Cardiac fibroblast (primary cell): ENCODE measurements around a stretch of chr17.

DNA sequence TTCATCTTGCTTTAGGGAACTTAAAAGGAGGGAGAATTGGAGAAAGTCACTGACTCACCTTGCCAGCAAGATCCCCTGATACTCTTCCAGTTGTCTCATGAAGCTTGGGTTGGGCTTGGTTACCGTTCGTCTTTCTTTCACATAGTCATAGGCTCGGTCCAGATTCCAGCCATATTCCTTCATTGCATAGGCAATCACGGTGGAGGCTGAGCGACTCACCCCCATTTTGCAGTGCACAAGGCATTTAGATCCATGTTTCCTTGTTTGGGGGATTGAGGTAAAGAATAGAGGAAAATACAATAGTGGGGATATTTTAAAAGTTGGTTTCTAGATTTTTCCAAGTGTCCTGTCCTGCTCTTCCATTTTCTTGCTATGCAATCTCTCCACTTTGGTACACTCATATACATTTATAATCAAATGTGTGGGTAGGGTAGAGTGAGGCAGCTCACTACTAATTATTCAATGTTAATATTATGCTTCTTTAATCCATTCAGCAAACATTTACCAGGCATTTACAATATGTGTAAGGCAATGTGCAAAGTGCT lies 25.4 kb upstream of the CORO6 start:
- RRBS: no CpG with 5 or more reads among the region's 5 CpGs

GRCh38 chr17:29650362-29651147 lies 27.8 kb upstream of the CORO6 start:
- RRBS: no CpG with 5 or more reads among the region's 6 CpGs

GRCh38 chr17:29705329-29706343 lies 82.9 kb upstream of the CORO6 start:
- RRBS: no CpG with 5 or more reads among the region's 4 CpGs

DNA sequence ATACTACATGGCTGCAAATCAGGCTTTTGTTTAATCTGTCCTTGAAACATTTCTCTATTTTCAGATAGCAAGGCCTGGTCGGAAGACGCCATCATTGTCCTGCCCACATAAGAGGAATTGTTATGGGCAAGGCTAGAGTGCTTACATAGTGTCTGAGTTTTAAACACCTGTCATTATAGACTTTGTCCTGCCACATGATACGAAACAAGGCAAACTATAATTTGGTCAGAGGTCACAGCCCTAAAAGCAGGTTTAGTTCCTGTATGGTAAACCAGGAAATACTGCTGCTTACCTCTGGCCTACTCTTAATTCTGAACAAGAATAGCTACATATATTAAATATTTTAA lies 104.4 kb downstream of the SSH2 start:
- RRBS: no CpG with 5 or more reads among the region's 3 CpGs

DNA sequence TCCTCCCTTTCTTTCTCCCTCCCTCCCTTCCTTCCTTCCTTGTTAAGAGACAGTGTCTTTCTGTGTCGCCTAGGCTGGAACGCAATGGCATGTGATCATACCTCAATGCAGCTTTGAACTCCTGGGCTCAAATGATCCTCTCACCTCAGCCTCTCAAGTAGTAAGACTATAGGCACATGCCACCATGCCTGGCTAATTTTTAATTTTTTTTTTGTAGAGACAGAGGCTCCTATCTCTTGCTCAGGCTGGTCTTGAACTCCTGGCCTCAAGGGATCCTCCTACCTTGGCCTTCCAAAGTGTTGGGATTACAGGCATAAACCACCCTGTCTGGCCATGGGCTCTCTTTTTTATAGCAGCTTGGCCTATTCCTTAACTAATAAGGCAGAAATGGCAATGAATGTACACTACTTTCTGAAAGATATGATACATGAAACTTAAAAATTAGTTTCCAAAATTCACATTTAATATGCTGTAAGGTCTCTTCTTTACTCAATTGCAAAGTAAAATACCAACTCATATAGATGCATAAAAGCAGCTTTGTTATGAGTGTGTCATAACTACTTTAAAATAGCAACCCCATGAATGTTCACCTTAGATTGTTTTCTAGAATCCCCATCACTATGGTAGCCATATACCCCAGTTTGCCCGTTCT lies 28.1 kb downstream of the SSH2 start:
- RRBS: no CpG with 5 or more reads among the region's 3 CpGs

DNA sequence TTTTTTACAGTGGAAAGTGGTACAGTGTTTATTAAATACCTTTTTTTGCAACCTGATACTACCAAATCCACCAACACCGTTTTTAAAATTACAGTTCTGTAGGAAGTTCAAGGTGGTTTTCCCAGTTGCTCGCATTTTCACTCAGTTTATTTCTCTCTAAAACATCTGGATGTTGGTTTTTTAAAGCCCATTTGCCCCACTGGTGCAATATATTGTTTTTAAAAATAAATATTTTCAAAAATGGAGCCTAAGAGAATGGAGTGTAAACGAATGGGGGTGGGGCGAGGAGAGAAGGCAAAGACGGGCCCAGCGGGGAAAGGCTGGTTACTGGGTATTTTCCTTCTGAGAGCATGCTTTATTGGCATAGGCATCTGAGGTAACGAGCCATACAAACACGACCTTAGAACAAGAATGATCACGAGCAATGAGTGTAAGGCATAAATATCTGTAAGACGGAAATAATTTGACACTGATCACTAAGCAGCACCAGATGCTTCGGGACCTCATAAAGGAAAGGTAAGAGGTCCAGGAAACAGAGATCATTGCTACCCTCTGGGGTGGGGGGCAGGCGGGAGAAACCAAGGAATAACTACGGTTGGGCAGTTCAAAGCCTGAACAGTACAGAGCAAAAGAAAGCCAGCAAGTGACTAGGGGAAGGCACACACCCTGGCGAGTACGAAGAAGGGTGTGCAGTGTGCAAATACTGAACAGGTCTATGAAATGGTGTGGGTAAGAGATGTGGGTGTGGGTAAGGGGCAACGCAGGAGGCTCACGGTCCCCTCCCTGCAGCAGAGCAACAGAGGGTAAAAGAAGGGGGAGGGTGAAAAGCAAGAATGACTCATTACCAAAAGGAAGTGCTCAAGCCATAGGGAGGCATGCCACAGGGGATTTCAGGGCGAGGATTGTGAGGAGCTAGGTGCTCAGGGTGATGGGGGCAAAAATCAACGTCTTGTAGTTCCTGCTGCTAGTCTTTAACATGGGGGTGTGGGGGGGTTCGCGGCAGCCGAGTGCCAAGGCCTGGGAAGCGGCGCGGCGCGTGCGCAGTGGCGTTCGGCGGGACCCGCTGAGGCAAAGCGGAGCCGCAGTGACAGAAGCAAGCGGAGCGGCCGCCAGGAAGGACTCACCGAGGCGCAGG lies 847 bp downstream of the SSH2 start:
- RRBS: no CpG with 5 or more reads among the region's 39 CpGs

GRCh38 chr17:30222709-30223295 lies 12.7 kb downstream of the SLC6A4 start:
- RRBS: no CpG with 5 or more reads among the region's 14 CpGs

DNA sequence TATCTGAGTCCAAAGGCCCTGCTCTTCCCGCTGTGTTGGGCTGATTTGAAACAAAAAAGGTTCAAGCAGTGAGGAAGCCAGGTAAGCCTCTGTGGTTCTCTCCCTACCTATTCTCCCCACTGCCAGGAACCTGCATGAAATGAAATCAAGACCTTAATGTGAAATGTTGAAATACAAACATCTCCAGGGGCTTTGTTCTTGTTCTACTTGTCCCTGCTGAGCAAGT lies 7.6 kb upstream of the SLC6A4 start:
- RRBS: no CpG with 5 or more reads among the region's 1 CpG

DNA sequence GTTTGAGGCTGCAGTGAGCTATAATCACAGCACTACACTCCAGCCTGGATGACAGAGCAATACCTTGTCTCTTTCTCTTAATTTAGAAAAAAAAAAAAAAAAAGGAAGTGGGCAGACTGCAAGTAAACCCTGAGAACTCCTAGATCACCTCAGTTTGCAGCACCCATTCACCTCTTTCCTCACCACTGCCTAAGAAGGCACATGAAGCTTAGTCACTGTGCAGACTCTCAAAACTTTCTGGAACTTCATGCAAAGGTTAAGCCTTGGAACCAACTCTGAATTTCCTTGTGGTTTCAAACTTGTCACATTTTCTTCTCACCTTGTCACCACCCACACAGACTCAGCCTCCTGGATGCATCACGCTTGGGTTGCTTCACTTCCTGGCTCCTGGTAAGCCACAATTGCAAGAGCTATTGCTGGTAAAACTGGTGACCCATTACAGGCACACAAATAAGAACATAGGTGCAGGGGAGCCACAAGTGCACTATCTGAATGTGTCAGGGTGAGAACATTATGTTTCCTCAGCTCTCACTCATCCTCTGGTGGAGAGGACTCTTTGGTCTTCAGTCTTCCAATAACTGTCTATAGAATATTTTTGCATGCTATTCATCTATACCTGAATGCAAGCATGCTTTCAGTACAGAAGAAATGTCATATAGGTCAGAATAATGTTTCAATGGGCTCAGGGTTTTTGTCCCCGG lies 14.9 kb upstream of the CPD start:
- RRBS: no CpG with 5 or more reads among the region's 2 CpGs

DNA sequence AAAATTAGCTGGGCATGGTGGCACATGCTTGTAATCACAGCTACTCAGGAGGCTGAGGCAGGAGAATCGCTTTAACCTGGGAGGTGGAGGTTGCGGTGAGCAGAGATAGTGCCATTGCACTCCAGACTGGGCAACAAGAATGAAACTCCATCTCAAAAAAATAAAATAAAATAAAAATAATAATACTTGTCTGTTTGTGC lies 24.1 kb downstream of the CPD start:
- RRBS: no CpG with 5 or more reads among the region's 2 CpGs

GRCh38 chr17:30423315-30423865 lies 44.7 kb downstream of the CPD start:
- RRBS: no CpG with 5 or more reads among the region's 1 CpG

- RRBS: 2% methylated on average over 8 of the region's 35 CpGs
These were observed 123.9 kb downstream of the GOSR1 start for GRCh38 chr17:30600988-30601672.

GRCh38 chr17:30905544-30906132 lies 400 bp downstream of the TEFM start:
- RRBS: no CpG with 5 or more reads among the region's 14 CpGs

DNA sequence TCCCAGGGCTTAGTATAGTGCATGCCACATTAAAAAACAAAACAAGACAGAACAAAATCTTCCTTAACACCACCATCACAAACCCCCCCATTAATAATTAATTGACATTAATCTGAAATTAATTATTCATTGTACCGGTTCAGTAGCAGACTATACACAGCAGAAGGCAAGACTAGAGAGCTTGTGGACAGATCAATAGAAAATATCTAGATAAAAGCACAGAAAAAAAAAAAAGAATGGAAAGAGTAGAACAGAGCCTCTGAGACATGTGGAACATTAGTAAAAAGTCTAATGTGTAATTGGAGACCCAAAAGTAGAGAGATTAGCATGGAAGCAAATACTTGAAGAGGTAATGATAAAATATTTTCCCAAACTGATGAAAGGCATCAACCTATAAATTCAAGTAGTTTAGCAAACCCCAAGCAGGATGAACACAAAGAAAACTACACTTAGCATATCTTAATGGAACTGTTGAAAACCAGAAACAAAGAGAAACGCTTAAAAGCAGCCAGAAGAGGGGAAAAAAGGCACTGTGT lies 16.3 kb downstream of the NF1 start:
- RRBS: no CpG with 5 or more reads among the region's 2 CpGs

GRCh38 chr17:31190939-31191668 lies 96.3 kb downstream of the NF1 start:
- RRBS: no CpG with 5 or more reads among the region's 4 CpGs

DNA sequence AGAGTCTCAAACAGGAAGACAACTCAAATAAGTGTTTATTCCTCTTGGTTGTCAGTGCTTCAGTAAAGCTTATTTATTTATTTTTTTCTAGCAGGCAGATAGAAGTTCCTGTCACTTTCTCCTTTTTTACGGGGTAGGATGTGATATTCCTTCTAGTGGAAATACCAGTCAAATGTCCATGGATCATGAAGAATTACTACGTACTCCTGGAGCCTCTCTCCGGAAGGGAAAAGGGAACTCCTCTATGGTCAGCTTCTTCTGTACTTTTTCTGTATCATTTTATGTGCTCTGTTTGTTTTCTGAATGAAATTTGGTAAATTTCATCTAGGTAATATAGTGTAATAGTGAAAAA lies 72.1 kb downstream of the OMG start:
- RRBS: no CpG with 5 or more reads among the region's 3 CpGs

- RRBS: no CpG with 5 or more reads among the region's 4 CpGs
These were observed 70.6 kb downstream of the OMG start for GRCh38 chr17:31226459-31226860.

DNA sequence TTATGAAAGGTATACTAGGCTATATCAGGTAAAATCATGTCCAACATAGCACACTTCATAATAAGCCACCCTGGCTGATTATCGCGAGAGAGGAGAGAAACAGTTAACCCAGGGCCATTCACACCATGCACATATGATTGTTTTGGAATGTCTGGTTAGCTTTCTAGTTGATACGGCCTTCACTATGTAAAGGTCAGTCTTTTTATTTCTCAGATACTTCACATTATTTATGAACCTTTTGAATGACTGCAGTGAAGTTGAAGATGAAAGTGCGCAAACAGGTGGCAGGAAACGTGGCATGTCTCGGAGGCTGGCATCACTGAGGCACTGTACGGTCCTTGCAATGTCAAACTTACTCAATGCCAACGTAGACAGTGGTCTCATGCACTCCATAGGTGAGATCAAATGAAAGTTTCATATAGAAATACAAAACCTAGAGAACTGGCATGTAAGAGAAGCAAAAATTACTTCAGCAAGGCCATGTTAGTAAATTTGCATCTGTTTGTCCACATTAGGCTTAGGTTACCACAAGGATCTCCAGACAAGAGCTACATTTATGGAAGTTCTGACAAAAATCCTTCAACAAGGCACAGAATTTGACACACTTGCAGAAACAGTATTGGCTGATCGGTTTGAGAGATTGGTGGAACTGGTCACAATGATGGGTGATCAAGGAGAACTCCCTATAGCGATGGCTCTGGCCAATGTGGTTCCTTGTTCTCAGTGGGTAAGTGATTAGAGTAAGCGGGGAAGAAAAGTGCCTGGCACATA lies 64.4 kb downstream of the OMG start:
- RRBS: no CpG with 5 or more reads among the region's 11 CpGs

DNA sequence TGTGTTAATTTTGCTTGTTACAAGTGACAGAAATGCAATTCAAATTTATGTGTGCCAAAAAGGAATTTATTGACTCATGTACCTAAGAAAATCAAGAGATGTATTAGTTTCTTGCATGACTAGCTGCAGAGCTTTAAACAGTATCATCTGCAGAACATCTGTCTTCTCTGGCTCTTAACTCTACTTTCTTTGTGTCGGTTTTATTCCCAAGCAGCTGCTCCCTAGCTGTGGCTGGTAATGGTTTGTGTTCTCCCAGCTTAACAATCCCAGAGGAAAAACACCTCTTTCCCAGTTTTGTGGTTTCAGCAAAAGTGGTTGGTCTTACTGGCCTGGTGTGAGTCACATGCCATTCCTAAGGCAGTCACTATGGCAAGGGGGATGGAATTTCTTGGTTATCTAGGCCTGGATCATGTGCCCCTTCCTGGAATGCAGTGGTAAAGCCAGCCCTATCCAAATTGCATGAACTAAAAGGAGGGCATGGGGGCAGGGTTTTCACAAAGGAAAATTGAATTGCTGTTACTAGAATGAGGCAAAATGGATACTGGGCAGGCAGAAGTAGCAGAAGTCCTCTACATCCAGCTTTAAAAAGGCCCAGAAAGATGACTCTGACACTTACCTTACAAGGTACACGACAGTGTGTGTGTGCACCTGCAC lies 27.4 kb downstream of the OMG start:
- RRBS: no CpG with 5 or more reads among the region's 2 CpGs

GRCh38 chr17:31309457-31310201 lies 4.2 kb downstream of the EVI2B start:
- RRBS: no CpG with 5 or more reads among the region's 5 CpGs